Mucosa of descending colon (tissue), 1 donor: ENCODE measurements around a stretch of chr5.

GRCh38 chr5:177429089-177429879 is 2.8 kb downstream of the GRK6 start:
- PRO-cap, result bidirectional peak, plus-strand start at chr5:177429522, minus-strand start at chr5:177429344

GRCh38 chr5:177430147-177431300 is 4.0 kb downstream of the GRK6 start:
- PRO-cap, result unidirectional peak, minus-strand start at chr5:177430218

DNA sequence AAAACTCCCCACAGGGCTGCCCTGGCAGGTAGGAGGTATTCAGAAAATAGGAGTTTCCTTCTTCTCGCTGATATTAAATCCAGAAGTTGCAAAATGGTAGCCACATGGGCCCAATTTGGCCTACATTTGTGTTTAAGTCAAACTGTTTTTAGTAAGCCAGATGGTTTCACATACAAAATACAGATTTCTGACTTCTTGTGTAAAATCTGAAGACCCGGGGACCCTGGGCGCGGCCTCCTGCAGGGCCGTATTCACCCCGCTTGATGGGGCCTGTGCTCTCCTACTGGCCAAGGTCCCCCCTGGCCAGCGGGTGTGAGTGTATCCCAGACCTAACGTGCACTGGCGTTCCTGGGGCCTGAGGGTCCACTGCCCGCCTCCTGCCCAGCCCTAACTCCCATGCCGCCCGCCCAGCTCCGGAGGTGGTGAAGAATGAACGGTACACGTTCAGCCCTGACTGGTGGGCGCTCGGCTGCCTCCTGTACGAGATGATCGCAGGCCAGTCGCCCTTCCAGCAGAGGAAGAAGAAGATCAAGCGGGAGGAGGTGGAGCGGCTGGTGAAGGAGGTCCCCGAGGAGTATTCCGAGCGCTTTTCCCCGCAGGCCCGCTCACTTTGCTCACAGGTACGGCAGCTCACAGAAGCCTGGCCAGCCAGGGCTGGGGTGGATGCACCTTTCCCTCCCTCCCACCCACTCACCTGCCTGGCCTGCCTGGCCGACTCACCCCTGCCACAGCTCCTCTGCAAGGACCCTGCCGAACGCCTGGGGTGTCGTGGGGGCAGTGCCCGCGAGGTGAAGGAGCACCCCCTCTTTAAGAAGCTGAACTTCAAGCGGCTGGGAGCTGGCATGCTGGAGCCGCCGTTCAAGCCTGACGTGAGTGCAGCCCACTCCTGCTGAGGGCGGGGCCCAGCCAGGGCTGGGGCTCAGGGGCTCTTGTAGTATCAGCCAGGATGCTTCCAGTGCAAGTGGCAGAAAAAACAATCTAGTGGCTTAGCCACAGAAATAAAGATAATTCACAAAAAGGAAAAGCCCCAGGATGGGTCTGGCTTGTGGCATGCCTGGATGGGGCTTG is 9.5 kb downstream of the GRK6 start:
- PRO-cap, result no peak

DNA sequence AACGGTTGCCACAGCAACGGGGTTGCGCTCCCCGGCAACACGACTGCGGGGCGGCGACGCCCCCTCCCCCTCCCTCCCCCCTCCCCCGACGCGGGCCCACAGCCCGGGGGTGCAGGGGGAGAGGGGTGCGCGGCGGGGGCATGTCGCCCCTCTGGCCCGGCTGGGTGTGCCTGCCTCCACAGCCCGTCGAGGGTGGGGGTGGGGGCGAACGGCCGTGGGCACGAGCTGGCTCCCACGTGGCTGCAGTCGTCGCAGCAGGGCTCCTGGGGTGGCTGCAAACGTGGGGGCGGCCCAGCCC is 525 bp downstream of the PRR7 start:
- PRO-cap, result no peak

GRCh38 chr5:177475455-177475862 is 2.0 kb upstream of the DBN1 start:
- PRO-cap, result no peak

- PRO-cap, result no peak
These were observed 4.8 kb upstream of the PDLIM7 start for GRCh38 chr5:177502087-177502784.

DNA sequence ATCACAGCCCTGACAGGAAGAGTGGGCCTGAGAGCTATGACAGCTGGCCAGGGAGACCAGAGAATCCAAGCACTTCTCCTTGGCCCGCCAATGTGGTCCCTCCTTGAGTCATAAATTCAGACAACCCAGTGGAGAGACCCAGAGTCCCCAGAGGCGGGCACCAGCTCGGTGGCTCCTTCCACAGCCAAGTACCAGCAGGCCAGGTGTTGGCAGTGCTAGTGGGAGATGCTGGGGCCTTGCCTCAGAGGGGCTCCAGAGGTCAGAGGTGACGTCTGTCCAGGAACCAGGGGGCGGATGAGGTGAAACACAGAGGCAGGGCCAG is 1.6 kb upstream of the DOK3 start:
- PRO-cap, result no peak

- PRO-cap, result no peak
These were observed 307 bp downstream of the DDX41 start for GRCh38 chr5:177516448-177516859.

DNA sequence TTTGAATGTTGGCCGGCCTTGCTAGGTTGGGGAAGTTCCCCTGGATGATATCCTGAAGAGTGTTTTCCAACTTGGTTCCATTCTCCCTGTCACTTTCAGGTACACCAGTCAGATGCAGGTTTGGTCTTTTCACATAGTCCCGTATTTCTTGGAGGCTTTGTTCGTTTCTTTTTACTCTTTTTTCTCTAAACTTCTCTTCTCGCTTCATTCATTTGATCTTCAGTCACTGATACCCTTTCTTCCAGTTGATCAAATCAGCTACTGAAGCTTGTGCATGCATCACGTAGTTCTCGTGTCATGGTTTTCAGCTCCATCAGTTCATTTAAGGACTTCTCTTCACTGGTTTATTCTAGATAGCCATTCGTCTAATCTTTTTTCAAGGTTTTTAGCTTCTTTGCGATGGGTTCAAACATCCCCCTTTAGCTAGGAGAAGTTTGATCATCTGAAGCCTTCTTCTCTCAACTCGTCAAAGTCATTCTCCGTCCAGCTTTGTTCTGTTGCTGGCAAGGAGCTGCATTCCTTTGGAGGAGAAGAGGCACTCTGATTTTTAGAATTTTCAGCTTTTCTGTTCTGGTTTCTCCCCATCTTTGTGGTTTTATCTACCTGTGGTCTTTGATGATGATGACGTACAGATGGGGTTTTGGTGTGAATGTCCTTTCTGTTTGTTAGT is 38.3 kb downstream of the B4GALT7 start:
- PRO-cap, result no peak

DNA sequence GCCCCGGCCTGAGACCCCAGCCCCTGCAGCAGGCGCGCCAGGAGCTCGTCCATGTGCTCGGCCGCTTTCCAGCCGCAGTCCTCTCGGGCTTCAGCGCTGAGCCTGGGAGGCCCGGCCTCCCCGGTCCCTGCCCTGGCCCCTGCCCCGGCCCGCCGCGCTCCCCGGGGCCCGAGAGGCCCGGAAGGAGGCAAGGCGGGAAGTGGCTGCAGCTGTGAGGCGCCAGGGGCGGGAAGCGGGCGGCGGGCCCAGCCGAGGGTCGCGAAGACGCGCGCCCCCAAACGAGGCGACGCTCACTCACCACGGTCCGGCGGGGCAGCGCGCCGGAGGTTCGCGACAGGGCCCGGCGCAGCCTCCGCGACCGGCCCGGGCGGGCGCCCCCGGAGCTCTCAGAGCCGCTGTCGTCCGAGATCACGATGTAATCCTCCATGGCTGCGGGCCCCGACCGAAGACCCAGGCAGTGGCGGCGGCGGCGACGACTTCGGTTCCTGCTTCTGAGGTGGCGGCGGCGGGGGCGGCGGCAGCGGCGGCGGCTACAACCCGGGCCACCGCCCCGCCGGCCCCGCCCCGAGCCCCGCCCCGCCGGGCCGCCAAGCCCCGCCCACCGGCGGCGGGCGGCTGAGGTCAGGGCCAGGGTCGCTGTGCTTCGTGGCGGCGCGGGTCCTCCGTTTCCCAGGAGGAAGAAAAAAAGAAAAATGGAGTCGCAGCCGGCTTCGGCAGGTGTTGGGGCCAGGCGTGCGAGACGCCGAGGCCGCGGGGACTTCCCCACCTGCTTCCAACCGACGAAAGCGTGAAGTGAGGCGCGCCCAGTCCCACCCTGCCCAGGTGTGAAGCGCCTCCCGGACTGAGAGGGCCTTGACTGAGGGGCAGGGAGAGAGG is 72.0 kb downstream of the B4GALT7 start:
- PRO-cap, result no peak

GRCh38 chr5:177875436-177875866 is 120.6 kb downstream of the PROP1 start:
- PRO-cap, result no peak

- PRO-cap, result no peak
These were observed 10.6 kb upstream of the PROP1 start for GRCh38 chr5:178006650-178007088.

DNA sequence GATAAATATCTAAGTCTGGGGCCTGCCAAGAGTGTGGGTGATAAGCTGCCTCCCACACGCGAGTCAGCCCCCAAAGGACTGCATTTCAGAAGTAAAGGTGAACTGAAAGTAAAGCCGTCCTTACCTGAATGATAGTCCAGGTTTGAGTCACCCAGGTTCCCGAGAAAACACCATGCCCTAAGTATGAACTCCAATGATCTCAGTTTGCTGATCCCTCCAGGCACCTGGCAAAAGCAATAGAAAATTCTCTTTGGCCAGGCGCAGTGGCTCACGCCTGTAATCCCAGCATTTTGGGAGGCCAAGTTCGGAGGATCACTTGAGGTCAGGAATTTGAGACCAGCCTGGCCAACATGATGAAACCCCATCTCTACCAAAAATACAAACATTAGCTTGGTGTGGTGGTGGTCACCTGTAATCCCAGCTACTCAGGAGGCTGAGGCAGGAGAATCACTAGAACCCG is 22.3 kb upstream of the N4BP3 start:
- PRO-cap, result no peak

DNA sequence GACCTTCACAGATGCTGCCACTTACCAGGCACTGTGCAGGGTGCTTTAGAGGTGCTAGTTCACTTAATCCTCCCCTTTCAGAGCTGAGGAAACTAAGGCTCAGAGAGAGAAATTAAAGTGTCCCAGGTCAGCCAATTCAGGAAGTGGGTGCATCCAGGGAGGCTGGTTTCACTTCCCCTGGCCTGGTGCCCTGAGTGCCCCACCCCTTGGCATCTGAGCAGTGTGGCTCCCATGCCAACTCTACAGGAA is 4.5 kb upstream of the N4BP3 start:
- PRO-cap, result unidirectional peak, minus-strand start at position 145 of the sequence

GRCh38 chr5:178143539-178144191 is 10.0 kb downstream of the NHP2 start:
- PRO-cap, result no peak

GRCh38 chr5:178146466-178146988 is 7.2 kb downstream of the NHP2 start:
- PRO-cap, result no peak

DNA sequence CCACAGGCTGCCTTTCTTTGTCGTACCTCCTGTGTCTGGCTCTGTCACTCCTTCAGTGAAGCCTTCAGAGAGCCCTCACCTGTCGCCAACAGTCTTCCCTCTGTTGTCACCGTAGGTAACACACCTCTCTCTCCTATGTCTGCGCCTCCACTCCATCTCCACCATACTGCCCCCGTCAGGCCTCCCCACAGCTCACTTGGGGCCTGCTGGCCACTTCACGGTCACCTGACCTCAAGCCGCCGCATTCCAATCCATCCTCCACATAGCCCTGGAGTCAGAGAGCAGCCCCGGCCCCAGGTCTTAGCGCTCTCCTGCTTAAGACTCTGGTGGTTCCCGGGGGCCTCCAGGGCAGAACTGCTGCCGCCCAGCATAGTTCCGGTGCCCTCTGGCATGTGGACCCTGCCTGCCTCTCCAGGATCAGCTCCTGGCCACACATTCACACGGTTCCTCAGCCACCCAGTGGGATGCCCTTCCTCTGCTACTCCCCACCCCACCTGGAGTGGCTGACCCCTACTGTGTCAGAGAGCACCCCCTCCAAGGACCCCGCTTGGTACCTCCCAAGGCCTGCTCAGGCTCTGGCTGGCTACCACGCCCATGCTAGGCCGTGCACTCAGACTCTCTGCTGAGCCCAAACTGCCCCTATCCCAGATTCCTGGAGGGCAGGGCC is 8.8 kb downstream of the PHYKPL start:
- PRO-cap, result no peak

DNA sequence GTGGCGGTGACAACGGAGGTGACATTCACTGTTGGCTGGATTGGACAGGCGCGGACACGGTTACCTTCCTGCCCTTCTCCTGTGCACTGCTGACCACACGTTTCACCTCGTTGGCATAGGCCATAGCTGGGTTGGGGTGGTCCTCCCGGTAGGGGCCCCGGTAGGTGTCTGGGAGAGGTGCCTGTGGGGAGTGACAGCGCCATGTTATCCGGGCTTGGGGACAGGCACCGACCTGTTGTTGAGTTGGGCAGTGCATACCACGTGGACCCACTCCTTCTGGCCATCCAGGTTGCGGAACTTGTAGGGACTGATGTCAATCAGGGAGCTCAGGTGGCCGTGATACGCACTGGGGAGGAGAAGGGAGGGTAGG is 8.2 kb downstream of the PHYKPL start:
- PRO-cap, result no peak

DNA sequence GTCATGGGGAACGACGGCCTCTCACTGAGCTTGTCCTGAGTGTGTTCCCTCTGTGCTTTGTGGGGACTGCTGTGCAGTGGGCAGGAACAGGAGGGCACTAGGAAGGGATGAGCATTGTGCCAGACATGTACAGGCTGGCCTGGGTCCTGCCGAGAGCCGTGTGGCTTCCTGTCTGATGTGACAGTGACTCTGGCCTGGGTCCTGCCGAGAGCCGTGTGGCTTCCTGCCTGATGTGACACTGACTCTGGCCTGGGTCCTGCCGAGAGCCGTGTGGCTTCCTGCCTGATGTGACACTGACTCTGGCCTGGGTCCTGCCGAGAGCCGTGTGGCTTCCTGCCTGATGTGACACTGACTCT is 6.7 kb upstream of the PHYKPL start:
- PRO-cap, result no peak

DNA sequence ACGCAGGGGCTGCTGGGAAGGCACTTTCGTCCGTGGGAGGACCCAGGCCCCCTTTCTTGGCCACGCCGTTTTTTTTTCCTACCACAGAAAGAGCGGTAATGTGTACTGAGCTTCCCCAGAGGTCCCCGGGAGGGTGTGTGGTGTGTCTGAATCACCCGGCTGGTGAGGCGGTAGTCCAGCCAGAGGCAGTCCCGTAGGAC is 63.8 kb upstream of the PHYKPL start:
- PRO-cap, result no peak